Neural cell (in vitro differentiated cells): ENCODE measurements around a stretch of chr11.

DNA sequence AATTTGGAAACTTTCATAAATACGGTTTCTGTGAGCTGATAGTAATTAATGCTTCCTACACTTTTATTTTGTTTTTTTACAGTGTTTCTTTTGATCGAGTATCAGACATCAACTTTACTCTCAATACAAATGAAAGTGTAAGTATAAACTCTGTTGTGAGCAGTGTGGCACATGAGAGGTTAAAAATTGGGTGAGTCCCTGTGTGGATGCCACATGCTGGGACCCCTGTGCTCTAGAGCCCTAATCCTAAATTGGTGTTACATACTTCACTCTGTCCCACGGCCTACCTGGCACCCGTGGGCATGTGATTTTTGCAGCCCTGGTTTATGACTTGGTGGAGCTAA is 93.8 kb upstream of the GAL start:
- RAMPAGE, long total RNA, result no peak

DNA sequence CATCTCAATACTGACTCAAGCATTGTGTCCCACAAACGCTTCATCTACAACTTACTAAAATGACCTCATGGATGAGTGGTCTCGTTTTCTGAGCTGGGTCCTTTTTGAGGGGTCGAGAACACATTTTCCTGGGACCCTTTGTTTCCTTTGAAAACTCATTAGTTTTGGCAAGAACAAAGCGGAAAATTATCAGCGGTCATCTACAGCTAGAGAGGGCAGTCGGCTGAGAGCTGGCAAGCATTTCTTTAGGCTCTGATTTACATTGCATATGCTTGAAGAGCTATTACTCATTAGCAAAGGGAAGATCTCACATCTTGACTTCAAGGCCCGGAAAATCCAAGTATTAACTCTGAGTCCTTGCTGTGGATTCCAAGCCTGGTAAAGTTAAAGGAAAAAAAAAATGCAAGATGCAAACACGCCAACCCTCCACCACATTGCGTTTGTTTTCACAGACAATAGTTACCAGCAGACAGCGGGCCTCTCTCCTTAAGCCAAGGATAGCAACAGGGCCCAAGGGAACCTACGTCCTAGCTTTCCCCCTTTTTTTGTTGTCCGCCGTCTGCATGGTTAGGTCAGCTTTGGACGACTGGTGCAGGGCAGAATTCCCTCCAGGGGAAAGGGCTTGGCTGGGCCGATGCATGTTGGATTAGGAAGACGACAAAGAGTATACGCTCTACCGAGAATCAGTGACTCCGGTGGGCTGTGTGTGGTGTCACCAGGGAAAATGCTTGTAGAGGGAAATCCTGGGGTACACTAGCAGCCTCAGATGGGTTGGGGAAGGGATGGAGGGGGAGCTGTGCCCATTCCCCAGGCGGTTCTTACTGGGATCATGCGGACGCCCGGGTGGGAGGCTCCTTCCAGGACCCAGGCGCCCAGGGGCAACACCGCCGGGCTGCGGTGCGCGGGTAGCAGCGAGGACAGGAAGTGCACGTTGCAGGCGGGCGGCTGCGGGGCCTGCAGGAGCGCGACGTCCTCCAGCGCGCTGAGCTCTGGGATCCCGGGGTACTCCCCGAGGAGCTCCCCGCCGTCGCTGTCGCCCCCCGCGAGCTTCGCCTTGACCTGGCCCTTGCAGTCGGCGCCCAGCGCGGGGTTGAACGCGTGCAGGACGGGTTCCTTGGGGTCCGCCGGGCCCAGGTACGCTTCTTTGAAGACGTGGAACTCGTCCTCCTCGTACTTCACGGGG is 1.6 kb downstream of the TESMIN start:
- RAMPAGE, long total RNA, result no peak

DNA sequence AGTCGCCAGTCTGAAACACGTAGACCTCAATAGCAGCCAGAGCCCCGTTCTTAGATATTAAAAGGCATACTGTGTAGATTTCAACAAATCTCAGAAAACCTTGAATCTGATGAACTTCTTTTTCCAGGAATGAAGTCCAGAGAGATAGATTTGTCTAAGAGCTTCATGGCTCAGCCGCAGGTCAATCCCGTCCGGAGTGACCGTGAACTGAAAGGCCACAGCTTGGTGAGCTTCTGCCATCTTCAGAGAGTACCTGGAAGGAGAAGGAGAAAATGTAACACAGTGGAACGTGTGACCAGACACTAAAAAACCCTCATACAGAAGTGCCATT is 26.5 kb downstream of the CPT1A start:
- RAMPAGE, long total RNA, result no peak

- RAMPAGE, long total RNA, result no peak
These were observed 23.5 kb downstream of the IGHMBP2 start for GRCh38 chr11:68927175-68927549.

DNA sequence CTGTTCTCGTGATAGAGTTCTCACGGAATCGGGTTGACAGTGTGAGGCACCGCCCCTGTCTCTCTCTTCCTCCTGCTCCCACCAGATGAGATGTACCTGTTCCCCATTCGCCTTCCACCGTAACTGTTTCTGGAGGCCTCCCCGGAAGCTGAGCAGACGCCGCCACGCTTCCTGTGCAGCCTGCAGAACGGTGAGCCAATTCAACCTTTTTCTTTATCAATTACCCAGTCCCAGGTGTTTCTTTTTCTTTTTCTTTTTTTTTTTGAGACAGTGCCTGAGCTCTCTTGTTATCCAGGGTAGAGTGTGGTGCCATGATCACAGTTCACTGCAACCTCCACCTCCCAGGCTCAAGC is 17.9 kb downstream of the MRGPRD start:
- RAMPAGE, long total RNA, result no peak

GRCh38 chr11:69010014-69010768 is 2.9 kb downstream of the MRGPRF start:
- RAMPAGE, long total RNA, result no peak

GRCh38 chr11:69018625-69019348 is 5.7 kb upstream of the MRGPRF start:
- RAMPAGE, long total RNA, result no peak

- RAMPAGE, long total RNA, result no peak
These were observed 1.3 kb downstream of the TPCN2 start for GRCh38 chr11:69050134-69050341.

DNA sequence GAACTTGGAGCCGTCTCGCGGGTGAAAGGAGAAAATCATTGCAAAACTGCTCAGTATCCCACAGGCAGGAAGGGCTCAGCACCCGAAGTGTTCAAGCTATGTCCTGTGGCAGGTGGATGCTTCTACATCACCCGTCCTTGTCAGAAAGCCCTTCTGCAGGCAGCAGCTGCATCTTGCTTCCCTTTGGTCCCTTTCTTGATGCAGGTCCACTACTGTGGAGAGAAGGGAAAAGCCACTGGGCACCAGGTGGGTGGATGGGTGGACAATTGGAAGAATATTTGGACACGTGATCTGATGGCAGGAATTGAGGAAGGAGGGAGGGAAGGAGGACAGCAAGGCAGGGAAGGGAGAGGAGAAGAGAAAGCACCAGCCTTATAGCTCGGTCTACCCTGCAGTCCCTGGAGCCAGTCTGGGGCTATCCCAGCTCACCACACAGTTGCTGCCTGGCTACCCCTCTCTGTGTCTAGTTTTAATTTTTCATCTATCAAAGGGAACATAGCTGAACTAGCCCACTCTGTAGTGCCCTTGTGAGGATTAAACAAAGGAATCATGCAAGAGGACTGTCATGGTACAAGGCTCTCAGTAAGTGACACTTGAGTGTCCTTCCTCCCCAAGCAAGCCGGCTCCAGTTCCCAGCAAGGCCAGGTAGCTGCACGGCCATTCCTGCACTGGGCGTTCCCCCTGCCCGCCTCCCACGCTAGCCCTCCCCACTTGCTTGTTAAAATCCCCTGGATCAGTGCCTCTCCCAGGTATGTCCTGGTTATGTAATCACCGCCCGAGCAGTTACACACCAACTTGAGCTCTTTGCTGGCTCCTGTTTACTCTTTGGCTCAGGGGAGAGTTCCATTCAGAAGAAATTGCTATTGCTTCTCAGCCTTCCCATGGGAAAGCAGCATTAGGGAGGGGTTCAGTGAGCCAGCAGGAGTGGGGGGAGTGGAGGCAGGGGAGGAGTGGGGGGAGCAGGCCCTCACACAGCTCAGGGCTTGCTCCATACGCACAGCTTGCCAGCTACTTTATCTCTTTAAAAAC is 19.6 kb upstream of the MYEOV start:
- RAMPAGE, long total RNA, result no peak

DNA sequence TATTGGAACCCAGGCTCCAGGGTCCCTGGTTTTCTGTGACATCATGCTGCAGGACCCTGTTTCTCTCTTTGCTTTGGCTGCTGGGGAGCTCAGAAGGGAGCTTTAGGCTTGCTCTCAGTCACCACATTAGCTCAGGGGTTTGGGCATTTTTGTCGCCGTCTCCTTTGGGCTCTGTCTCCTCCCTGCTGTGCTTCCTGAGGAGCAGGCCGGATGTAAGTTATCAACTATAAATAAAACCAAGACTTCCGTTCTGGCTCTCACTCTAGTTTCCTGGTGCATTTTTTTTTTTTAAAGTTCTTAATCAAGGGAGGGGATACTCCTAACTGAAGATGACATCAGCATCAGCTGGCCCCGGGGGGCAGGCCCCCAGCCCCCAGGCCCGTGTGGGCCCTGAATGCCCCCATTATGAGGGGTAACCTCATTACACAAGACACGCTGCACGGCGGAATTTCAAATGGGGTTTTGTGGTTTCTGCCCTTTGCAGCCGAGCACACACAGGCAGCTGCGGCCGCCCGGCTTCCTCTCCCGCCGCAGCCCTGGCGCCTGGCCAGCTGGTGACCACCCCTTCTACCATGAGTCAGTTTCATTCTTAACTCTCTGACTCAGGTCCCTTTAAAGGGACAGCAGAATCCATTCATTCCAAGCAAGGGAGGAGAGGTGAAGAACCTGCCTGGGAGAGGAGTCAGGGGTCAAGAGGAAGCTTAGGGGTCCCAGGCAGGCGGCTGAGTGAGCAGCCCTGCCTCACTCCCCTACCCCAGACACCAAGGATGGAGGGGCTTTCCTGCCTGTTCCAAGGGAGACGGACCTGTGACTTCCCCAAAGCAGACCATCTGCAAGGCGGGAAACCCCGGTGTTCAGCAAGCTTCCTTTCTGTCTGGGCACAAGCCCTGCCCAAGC is 3.3 kb downstream of the MYEOV start:
- RAMPAGE, long total RNA, result no peak

DNA sequence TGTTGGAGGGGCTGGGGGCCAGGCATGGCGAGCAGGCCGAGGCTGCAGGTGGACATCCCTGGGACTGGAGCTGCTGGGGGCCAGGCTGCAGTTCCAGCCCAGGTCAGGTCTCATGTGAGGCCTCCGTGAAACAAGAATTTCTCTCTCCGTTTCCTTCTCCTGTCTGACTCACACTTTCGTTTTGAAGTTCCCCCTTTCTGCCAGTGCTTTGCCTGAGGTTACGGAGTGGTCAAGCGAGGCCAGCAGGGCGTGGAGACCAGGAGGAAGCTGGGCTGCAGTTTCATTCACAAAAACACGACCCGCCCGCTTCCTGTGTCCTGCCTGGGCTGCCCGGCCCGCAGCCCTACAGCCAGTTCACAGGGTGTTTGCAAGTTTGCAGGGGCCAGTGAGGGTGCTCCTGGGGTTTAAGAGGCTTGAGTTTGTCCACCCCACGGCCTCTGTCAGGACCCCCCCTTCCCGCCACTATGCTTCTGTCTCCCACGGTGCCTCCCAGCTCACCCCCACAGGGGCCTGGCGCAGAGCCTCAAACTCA is 4.6 kb downstream of the MYEOV start:
- RAMPAGE, long total RNA, result no peak

GRCh38 chr11:69396071-69396550 is 102.2 kb downstream of the MYEOV start:
- RAMPAGE, long total RNA, result no peak

DNA sequence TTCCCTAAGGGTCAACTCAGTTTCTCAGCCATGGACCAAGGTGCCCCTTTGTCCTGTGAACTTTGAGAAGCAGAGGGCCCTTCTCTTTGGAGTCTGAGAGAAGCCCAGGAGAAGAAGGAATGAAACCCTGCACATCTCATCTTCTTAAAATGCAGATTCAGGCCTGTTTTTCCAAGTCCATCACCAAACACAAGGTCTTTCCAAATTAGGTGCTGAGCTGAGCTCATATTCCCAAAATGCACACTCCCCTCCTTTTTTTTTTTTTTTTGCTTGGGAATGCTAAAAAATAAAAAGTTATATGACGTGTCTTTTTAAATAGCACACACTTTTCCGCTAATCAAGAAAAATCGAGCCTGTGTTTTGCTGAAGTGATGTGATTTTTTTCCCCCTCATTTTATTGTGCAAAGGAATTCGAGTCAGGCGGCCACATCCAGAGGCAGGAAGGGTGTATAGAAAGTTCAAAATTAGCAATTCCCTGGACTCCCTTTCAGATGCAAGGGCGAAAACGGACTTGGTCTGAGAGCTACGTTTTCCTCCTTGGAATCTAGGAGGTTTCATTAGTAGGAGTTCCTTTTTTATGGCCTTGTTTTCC is 122.7 kb downstream of the MYEOV start:
- RAMPAGE, long total RNA, result no peak

- RAMPAGE, long total RNA, result no peak
These were observed 131.5 kb downstream of the MYEOV start for GRCh38 chr11:69425566-69425765.

DNA sequence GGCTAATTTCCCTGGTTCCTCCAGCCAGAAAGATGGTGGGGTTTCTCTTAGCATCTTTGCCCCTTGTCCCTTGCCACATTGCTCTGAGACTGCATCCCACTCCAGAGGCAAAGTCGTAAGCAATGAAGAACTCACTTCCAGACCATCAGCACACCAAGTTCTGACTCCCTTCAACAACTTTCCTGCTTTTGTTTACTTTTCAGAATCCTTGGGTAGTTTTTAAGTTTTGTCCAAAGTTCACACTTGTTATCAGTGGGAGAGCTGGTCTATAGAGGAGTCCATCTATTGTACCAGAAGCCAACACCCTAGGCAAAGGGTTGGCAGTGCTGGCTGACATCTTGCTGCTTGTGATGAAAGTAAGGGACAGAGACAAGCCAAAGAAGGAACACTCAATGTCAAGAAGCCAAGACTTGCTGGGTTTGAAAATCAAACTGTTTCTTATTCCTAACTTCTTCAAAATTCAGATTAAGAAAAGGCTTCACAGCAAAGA is 165.9 kb downstream of the MYEOV start:
- RAMPAGE, long total RNA, result no peak

GRCh38 chr11:69638797-69639831 is 1.8 kb upstream of the CCND1 start:
- RAMPAGE, long total RNA, result no peak

DNA sequence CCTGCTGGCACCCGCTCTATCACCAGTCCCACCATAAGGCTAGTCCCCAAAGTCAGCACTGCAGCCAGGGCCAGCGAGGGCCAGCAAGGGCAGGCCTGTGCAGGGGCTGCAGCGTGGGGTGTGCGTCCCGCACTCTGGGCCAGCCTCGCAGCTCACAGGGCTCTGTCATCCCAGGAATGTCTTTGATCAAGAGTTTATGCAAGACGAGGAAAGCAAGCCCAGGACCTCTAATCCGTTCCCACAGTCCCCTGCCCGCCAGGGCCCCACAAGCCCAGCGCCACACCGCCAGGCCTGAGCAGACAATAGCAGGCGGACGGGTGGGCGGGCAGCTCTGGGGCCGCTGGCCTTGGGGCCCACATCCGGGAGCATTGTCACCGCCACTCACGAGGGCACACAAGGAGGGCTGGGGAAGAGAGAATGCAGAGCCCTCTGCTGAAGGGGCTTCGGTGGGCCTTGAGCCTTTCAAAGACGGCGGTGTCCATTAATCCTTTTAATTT is 17.1 kb downstream of the LTO1 start:
- RAMPAGE, long total RNA, result no peak

DNA sequence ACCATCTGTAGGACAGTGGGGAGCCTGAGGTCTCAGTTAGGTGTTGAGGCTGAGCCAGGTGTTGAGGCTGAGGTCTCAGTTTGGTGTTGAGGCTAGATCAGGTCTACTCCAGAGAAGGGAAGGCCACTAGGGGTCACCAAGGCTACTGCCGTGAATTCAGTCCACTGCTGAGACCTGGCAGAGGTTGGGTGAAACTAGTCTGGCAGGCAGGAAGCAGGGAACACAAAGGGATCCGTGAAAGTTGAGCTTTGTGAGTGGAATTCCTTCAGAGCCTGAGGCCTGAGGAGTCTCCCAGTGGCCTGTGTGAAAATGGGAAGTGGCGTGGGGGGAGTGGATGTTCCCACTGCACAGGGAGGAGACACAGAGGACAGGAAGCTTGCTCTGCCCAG is 123.9 kb upstream of the FGF3 start:
- RAMPAGE, long total RNA, result no peak

- RAMPAGE, long total RNA, result no peak
These were observed 124.3 kb upstream of the FGF3 start for GRCh38 chr11:69943523-69943965.

DNA sequence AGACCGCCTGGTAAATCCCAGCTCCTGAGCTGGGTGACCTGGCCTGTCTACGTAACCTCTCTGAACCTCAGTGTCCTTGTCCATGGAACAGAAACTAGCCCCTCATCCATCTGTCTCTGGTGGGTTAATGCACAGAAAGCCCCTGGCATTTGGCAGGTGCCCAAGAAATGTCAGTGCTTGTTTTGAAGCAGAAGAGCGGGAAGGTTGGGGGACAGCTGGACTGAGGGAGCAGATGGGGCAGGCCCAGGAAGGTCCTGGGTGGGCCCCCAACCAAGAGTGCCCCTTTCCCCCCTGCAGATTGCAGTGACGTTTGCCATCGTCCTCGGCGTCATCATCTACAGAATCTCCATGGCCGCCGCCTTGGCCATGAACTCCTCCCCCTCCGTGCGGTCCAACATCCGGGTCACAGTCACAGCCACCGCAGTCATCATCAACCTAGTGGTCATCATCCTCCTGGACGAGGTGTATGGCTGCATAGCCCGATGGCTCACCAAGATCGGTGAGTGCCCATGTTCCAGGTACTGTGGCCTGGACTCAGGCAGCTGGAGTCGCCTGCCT is 42.2 kb upstream of the FADD start:
- RAMPAGE, long total RNA, result no peak